Bronchus fibroblast of lung (primary cell): ENCODE measurements around a stretch of chr22.

- RAMPAGE, long total RNA, result no peak
Measured at GRCh38 chr22:21855546-21856449, 11.6 kb downstream of the MAPK1 start.

GRCh38 chr22:21866153-21867049 lies 1.0 kb downstream of the MAPK1 start:
- RAMPAGE, long total RNA, result no peak

- RAMPAGE, long total RNA, result no peak
Measured at GRCh38 chr22:21937389-21937723, 15.3 kb downstream of the PPM1F start.

GRCh38 chr22:21938523-21939102 lies 14.0 kb downstream of the PPM1F start:
- RAMPAGE, long total RNA, result no peak

- RAMPAGE, long total RNA, result no peak
Measured at GRCh38 chr22:21940430-21941074, 12.1 kb downstream of the PPM1F start.

DNA sequence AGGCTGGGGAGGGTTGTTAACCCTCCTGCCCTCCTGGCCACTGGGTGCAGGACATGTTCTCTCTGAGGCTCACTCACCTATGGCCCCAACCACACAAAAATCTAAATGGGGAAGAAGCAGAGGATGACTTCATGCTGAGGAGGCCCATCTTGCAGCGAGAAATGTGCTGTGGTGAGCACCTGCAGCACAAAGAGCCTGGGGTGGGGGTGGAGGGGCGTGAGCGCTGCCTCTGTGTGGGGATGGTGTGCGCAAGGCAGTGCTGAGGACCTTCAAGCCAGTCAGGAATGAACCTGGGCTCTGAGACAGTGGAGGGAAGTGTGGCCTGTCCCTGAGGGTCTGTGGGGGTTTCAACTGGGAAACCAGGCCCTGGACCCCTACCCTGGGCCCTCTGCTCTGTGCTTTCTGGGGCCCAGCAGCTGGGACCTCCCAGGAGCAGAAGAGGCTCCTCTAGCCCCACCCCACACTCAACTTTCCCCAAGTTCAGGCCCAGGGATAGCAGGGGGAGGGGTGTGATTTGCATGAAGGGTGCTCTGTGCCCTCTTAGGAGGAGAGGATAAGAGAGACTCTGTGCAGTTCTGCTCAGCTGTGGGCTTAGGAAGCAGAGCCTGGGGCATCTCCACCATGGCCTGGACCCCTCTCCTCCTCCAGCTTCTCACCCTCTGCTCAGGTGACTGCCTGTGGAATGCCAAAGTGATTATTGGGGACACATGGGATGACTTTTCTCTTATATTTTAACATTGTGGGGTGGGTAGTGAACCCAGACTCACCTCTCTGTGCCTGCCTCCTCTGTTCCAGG lies 43.1 kb upstream of the TOP3B start:
- RAMPAGE, long total RNA, result no peak

GRCh38 chr22:22284919-22286101 lies 40.7 kb downstream of the VPREB1 start:
- RAMPAGE, long total RNA, result no peak

- RAMPAGE, long total RNA, result no peak
Measured at GRCh38 chr22:22286106-22286949, 41.7 kb downstream of the VPREB1 start.

GRCh38 chr22:22450476-22450879 lies 58.1 kb downstream of the ZNF280B start:
- RAMPAGE, long total RNA, result no peak

- RAMPAGE, long total RNA, result no peak
Measured at GRCh38 chr22:22546458-22547578, 12.2 kb downstream of the PRAME start.

GRCh38 chr22:22720256-22720716 lies 75.9 kb downstream of the GGTLC2 start:
- RAMPAGE, long total RNA, result no peak

GRCh38 chr22:22823123-22823682 lies 64.4 kb upstream of the IGLL5 start:
- RAMPAGE, long total RNA, result no peak

GRCh38 chr22:22889976-22890503 lies 2.4 kb downstream of the IGLL5 start:
- RAMPAGE, long total RNA, result no peak

DNA sequence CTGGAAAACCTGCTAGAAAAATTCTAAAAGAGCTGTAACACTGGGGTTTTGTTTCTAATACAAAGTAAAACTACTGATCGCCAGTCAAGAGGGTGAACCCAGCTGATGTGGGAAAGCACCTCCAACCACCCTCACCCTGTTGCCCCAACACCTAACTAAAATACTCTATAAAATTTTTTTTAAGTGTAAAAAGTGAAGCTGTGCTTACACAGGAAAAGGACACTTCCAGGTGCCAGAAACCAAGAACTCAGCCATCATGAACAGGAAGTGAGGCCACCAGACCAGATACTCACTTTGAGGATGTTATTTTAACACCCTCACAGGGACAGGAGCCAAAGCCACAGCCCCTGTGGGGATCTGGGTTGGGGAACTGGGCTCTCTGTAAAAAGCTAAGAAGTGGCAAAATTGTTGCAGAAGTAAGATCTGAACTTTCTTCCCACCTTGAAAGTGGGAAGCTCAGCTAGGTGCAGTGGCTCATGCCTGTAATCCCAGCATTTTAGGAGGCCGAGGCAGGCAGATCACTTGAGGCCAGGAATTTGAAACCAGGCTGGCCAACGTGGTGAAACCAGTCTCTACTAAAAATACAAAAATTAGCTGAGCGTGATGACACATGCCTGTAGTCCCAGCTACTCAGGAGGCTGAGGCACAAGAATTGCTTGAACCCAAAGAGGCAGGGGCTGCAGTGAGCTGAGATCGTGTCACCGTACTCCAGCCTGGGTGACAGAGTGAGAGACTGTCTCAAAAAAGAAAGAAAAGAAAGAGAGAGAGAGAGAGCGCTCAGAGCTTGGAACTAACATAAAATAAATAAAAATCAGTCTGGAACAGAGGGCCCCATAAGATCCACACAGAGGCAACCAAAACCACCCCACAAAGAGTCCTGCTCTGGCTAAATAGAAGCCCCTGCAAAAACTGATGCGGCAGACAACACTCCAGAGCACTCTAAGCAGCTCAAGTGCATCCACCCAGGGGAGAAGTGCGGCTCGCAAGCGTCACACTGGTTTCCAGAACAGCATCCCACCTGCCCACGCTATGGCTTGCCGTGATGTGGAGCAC lies 3.6 kb downstream of the RSPH14 start:
- RAMPAGE, long total RNA, result no peak

- RAMPAGE, long total RNA, result no peak
Measured at GRCh38 chr22:23217560-23218102, 37.3 kb downstream of the BCR start.

- RAMPAGE, long total RNA, result no peak
Measured at GRCh38 chr22:23241944-23242728, 61.8 kb downstream of the BCR start.

- RAMPAGE, long total RNA, result no peak
Measured at GRCh38 chr22:23263584-23264561, 83.6 kb downstream of the BCR start.

- RAMPAGE, long total RNA, result no peak
Measured at GRCh38 chr22:23281707-23282665, 101.7 kb downstream of the BCR start.

GRCh38 chr22:23509562-23510066 lies 70.5 kb downstream of the IGLL1 start:
- RAMPAGE, long total RNA, result no peak

DNA sequence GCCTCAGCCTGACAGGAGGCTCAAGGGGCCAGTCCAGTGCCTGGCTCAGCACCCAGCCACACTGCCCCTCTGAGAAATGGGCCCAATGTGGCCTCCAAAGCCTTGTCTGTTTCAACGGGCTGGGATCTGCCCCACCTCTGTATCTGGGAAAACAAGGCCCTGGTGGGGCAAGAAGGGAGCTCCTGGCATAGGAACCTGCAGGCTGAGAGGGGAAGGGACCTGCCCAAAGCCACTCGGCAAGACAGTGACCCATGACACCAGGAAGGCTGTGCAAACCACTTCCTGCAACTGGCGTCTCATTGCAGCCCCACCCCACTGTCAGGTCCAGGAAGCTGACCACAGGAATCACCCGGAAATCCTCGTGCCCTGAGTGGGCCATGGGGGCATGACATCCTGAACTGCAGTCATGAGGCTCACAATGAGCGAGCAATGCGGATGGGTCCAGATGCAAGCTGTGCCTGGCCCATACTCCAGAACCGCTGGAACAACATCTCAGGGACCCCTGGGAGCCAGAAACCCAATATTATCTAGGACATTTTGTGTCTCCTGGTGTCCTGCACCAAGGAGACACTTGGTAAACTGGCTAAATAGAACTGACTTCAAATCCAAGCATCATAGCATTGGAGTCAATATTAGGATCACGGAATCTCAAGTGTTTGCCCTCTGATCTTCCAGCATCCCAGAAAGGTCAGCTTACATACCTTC lies 14.8 kb upstream of the RGL4 start:
- RAMPAGE, long total RNA, result no peak